ENCODE measurements around a stretch of chr5.

- PRO-cap, result no peak
Observed at GRCh38 chr5:163506645-163507165, 1.3 kb downstream of the MAT2B start.

- PRO-cap, result no peak
Observed at GRCh38 chr5:167573197-167574363, 594.8 kb downstream of the TENM2 start.

DNA sequence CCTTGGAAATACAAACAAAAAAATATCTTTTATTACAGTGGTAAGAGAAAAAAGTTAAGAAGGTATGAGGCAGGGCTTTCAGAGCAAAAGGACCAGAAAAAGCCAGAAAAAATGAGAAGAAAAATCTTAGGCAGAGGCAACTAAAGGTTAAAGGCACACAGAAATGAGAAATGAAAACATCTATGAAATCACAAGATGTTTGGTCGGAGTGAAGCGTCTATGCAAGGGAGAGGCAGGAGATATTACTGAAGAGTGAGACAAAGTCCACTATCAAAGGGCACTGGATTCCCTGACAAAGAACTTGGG, 17.0 kb downstream of the PANK3 start:
- PRO-cap, result no peak

GRCh38 chr5:168564760-168565253, 14.4 kb downstream of the PANK3 start:
- PRO-cap, result no peak

DNA sequence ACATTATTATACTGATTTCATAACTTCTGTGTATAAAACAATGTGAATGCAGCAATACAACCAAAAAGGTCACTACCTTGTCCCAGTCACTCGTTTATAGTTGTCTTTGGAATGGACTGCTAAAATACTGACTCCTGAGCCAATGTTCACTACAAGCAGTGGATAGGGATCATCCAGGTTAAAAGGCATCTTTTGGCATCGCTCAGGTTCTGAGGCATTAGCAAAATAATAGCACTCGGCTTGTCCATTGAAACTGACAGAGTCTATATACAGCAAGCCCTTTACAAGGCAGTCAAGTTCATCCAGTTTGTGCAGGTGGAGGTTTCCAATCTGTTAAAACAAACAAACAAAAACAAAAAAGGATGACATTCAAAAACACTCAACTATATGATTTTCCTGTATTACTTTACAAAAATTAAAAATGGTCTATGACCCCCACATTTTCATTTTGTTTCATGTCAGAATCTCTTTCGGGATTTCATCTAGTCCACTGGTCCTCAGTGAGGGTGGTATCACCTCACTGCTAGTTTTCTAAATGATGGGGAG, 13.2 kb downstream of the PANK3 start:
- PRO-cap, result no peak

- PRO-cap, result no peak
Observed at GRCh38 chr5:168681458-168682000, 102.4 kb upstream of the PANK3 start.

- PRO-cap, result no peak
Observed at GRCh38 chr5:168789375-168789858, 210.2 kb upstream of the PANK3 start.

DNA sequence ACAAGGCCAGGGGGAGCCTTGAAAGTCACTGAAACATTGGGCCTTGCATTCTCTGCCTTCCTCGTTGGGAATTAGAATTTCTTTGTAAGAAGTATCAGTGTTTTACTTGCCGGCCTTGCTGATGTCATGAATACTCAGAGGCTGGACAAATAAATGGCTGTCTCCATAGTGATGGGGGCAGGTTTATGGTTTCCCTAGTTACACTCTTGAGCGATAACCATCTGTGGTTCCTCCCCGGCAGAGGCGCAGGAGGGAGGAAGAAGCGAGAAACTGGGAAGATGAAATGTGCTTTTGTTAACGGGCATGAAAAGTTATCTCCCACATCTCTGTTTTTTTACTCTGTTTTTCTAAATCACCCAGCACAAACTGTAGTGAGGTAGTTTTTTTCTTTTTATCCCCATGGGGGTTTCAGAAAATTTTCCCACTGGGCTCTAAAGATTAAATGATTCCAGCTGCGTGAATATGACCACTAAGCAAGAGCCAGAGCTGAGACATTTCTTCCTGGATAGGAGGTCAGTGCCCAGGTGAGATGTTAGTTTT, 272.9 kb upstream of the PANK3 start:
- PRO-cap, result no peak

DNA sequence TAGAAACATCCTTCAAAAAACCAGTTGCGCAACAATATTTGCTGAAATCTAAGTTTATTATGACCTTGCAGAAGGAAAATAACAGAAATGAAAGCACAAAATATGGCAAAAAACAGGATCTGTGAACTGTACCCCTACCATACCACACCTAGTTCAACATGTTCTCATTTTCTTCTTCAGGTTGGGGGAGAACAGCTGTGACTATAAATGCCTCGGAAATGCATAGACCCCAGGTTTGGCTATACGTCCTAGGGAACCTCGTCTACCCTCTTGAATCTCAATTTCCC, 1.4 kb downstream of the LCP2 start:
- PRO-cap, result no peak

- PRO-cap, result no peak
Observed at GRCh38 chr5:170718643-170718986, 64.9 kb upstream of the GABRP start.

- PRO-cap, result no peak
Observed at GRCh38 chr5:170746241-170746918, 37.1 kb upstream of the GABRP start.

DNA sequence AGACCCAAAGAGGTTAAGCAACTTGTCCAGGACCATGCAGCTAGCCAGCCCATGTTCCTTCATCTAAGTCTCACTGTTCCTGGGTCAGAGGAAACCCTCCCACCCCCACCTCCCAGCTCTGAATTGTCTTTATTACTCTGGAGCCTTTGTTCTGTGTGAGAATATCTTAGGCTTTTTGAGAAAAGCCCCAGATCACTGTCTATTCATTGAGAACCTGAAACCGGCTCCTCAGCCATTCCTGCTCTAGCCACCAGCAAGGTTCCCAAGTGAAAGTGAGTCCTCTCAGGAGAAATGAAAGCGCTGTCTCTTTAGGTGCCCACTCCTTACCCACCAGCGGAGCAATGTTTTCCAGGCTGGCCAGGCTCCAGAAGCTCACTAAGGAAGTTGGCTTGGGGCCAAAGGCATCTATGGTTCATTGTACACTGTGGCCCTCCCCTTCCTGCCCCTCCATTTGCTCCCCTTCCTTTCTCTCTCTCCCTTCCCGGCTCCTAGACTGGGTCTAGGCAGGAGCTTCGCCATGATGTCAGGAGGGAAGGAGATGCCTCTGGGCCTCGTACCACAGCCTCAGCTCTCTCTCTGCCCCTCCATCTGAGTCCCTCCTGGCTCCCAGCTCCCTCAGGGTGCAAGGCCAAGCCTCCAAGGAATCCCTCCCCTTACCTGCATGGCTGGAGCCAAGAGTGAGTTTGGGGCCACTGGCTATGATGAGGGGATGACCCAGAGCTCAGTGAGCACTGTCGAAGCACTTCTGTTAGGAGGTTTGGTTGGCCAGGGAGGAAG, 1.1 kb upstream of the GABRP start:
- PRO-cap, result no peak

DNA sequence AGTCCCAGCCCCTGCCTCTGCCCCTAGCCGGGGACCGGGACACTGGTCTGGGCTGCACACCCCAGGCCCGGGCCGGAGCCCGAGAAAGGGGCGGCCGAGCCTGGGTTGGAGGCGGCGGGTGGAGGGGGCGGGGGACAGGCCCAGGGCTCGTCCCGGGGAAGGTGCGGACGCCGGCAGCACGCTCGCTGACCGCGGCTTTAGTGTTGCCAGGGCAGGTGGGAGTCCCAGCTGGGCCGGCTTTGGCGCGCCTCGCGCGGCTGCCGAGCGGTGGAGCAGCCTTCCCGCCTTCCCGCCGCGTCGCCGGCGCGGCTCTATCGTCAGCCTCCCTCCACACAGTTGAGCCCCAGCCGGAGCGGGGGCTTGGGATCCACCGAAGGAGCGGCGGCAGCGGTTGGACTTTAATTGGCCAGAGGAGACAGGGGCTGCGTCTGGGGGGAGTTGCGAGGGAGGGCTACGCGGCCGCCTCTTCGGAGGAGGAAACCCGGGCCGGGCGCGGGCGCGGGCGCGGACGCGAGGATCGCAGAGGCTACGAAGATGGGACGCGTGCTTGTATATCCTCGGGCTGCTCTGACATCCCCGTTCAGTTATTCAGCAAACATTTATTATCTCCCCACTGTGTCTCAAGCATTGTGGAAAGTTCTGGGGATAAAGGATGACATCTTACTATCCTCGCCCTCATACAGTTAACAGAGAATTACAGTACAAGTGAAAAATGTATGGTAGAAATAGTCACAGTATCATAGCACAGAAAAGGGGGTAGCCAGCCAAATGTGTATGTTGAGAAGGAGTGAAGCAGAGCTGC, 557 bp downstream of the RANBP17 start:
- PRO-cap, result no peak

GRCh38 chr5:171311042-171311471, 2.0 kb downstream of the TLX3 start:
- PRO-cap, result no peak

DNA sequence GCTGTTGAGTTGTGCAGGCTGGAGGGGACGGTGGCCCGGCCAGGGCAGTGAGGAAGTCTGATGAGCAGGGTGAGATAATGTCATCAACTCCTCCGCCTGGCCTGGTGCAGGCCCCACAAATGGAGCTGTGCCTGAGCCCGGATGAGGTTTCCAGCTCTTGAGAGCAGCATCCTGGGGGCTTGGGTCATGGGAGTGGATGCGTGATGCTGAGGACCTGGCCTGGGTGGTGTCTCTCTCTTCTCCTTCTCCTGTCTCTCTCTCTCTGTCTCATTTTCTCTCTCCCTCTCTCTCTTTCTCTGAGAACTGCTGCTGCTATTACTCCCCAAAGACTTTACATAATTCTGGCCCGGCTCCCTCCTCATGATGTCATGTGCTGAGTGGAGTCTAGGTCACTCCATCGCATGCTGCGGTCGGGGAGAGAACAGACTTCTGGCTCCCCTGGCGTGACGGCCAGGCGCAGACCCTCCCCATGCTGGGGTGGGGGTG, 26.3 kb downstream of the FGF18 start:
- PRO-cap, result no peak

DNA sequence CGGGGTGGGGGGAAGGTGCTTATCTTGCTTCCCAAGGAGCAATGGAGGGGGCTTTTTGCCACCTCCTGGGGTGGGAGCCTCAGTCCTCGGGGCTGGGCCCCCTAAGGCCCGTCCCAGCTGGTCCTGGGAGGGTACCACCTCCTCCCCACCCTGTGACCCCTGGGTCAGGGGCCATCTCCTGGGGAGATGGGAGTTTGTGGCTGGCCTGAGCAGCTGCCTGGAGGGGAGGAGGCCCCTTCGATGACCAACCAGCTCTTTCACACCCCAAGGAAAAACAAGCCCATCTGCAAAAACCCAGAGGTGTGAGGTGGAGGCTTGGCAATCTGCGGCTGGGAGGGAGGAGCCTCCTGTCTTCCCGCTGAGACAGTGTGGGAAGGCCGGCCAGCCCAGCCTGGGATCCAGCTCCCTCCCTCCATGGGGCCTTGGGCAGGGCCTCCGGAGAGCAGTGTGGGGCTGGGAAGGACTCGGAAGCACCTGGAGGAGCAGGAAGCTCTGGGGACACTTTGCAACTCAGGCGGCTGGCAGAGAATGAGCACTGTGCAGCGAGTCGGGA, 100.8 kb downstream of the FGF18 start:
- PRO-cap, result no peak

DNA sequence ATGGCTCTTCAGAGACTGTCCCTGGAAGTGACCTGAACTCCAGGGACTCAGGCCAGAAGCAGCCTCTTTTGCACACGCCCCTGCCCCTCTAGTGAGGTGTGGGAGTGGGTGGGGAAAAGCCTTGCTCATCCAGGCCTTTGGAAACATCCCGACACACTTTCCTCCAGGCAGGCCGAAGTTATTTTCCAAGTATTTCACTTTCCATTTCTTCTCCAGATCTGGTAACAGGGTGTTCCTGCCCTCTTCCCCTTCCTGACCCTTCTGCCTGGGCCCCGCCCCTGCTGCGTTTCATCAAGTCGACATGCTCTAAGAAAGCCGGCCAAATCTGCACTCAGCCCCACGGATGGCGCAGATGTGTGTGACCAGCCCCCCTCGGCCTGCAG, 159.6 kb downstream of the FGF18 start:
- PRO-cap, result no peak

DNA sequence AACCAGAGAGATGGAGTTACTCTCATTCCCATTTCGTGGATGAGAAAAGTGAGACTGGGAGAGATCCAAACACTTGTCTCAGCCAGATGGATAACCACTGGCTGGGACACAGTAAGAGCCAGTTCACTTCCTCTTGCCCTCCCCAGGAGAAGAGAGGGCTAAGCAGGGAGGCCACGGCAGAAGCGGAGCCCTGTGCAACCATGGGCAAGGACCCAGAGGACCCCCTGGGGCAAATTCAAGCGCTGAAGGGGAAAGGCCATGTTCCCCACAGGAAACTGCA, 137.3 kb upstream of the SMIM23 start:
- PRO-cap, result no peak

DNA sequence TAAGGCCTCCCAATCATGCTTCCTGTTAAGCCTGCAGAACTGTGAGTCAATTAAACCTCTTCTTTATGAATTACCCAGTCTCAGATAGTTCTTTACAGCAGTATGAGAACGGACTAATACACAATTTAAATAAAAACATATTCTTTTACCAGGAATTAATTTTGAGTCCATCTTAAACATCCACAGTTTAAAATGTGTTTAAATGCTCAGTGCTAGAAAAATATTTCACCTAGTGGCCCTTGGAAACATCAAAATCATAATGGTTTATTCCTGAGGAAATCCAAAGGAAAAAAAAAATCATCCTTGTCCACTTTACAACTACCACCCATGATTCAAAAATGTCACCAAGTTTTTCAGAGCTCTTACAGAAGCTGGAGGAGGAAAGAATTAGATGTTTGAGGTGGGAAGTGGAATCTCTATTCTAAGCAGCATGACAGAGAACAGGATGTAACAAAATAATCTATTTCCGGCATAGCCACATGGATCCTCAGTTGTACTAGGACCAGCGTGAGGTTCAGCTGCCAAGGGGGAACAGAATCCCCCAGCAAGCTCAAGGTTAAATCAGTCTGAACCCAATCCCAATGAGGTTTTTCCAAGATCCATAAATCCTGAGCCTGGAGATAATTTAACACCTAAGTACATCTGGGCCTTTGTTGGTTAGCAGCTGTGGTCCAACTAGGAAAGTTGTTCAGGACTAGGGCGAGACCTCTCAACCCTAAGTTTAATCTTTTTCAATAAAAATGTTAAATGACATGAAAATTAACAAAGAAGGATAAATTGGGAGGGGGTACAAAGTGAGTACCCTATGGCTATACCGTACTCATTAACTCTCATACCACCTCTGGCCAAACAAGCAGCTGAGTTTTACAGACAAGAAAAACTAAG, 40.1 kb downstream of the FBXW11 start:
- PRO-cap, result no peak

DNA sequence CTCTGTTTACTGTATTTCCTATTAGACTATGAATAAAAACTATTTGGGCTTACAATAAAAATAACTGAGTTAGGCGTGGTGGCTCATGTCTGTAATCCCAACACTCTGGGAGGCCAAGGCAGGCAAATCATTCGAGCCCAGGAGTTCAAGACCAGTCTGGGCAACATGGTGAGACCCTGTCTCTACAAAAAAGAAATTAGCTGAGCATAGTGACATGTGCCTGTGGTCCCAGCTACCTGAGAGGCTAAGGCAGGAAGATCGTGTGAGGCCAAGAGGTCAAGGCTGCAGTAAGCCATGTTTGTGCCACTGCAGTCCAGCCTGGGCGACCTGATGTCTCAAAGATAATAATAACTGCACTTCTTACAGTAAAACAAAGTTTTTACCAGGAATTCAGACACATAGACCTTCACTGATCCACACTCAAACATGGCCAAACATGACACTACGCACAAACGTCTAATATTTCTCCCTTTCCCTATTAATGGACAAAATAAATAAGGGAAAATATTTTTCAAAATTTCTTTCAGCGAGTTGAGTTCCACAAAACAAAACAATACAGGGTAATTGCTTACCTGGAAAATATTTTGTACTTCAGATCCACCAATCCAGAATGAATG, 10.0 kb downstream of the FBXW11 start:
- PRO-cap, result no peak

Measured in aorta (tissue), 1 donor.